Epithelial cell of proximal tubule (primary cell): ENCODE data around the genes TMED5 and DR1.

DNA sequence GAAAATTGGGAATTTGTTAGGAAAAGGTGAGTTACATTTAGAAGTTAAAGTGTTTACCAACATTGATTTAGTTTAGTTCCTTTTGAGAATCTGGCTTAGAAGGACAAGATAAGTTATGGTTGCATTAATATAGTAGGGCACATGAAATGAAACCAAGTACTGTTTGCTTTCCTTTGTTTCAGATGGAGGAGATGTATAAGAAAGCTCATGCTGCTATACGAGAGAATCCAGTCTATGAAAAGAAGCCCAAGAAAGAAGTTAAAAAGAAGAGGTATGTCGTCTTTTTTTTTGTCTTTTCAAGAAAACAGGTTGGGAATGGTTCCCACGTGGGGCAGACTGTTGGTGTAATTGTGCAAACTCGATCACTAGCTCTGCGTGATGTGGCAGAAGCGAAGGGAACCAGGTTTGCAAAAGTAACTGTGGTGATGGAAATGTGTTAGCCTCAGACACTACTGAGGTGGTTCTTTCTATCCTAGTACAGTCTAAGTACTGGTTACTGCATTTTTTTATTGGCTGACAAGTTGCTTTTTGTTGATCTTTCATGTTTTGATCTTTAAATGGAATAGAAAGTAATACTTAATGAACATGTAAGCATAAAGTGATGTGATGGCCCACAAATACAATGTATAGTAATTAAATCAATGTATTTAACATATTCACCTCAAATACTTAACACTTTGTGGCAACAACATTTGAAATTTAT lies 8.7 kb downstream of the RPL5 start:
- RAMPAGE, long total RNA, result no peak
- RRBS, result no CpG with 5 or more reads among the region's 6 CpGs

GRCh38 chr1:92923684-92924193 lies 37.5 kb downstream of the DIPK1A start:
- RAMPAGE, long total RNA, result no peak
- RRBS, result no CpG with 5 or more reads among the region's 4 CpGs

GRCh38 chr1:93080231-93080462 lies 1.1 kb downstream of the MTF2 start:
- RAMPAGE, long total RNA, result no peak
- RRBS, result no CpG with 5 or more reads among the region's 3 CpGs

DNA sequence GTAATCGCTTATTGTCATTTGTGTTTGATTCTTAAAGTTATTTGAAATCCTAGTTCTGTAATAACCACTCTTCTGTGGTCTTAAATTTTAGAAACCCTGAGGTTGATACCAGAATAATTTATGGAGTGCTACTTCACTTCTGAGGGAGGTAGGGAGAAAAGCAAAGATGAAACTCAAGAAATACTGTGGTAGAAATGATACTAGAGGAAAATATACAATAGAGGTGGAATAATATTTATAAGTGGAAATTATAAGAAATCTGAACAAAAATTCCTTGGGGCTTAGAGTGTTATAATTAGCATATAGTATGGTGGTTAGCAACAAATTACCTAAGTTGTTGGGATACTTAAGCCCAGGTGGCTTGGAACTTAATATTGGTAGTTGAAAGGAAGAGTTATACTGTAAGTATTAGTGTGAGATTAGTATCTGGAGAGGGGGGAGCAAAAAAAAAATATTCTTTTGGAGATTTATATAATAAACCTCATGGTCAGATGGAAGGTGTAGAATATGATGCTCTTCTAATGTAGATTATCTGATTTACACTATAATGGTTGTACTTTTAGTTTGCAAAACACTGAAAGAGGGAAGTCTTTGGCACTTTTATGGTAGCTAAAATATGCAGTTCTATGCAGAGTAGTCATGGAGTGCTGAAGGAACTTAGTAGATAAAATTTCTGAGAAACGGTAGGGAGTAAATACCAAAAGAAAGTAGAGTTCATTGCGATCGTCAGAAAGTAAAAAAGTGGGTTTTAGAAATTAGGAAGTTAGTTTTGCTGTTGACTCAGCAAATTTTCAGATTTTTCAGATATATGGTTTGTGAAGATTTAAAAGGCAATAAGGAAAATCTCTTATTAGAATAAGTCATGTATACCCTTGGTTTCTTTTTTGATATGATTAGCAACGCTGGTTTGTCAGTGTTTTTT lies 45.6 kb downstream of the MTF2 start:
- RAMPAGE, long total RNA, result no peak
- RRBS, result no CpG with 5 or more reads among the region's 5 CpGs

DNA sequence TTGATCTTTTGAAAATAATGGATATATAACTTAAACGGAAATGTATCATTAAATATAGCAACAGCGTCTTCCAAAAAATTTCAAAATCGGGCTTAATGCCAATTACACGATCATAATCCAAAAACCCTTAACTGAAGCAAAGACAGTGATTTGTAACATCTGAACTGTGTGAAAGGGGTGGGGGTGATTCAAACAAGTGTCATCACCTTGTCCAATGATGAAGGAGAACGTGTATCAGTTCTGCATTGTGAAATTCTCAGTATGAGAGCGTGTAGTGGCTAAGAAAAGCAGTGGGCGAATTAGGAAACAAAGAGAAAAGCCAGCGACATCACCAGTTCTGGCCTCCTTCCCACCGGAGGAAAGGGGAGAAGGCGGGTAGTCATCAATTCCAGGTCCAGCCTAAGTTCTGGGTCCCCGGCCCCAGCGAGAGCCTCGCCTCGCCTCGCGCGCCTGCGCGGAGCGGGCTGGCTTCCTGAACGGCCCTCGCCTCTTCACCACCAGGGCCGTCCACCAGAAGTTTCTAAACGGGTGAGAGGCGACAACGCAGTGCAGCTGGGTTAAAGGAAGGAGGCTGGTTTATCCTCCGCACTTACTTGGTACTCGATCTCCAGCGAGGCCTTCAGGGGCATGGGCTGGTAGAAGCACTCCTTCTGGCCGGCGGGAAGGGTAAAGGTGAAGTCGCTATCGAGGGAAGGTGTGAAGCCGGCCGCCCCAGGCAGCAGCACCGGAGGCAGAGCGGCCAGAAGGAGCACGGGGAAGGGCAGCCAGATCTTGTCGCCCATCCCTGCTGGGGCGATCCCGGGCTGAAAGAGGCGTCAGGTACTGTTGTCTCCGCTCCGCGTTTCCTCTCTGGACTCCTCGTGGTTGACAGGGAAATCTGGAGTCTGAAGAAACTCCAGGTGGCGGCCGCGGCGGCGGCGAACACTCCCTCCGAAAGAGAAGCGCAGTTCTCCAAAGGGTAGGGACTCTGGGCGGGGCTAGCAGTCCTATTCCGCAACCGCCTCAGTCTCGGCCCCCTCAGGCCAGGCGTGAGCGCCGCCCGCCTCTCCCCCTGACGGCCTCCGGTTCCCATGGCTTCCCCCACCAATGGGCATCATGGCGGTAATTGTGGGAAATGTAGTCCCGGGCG lies at the start of gene TMED5:
TMED5 (minus strand) TSS at position 953 of the 1,129 bp plus-strand sequence.
- RAMPAGE, long total RNA, result start-site peak on the minus strand centred at position 907 of the sequence, 133 bp wide, 3,077 and 237 reads in 2 replicates
- RRBS, result 1% methylated on average over 17 of the region's 67 CpGs

DNA sequence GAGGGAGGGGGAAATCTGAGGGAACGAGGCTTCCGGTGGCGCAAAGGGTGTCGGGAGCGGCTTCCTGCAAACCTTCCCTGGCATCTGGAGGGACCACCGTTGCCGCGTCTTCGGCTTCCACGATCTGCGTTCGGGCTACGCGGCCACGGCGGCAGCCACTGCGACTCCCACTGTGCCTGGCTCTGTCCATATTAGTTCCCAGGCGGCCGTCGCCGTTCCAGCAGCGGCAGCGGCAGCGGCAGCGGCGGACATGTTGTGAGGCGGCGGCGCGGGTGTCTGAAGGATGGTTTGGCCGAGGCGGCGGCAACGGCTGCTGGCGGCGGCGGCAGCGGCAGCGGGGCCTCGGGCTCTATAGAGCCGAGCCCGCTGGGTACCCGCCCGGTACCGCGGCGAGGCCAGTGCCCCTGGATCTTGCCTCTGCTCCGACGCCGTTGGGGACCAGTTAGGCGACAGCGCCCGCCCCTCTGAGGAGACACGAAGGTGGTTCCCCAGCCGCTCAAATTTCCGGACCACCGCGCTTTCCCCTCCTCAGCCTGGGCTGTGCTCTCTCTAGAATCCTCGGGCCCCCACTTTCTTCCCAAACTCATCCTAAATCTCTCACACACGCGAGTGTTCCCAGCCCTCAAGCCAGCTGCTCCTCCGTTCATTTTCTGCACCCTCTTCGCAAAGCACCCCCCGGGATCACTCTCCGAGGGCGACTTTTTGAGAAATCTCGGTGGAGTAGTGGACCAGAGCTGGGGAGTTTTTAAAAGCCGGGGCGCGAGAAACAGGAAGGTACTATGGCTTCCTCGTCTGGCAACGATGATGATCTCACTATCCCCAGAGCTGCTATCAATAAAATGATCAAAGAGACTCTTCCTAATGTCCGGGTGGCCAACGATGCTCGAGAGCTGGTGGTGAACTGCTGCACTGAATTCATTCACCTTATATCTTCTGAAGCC lies at the start of gene DR1:
DR1 (plus strand) TSS at position 41 of the 941 bp plus-strand sequence.
- RAMPAGE, long total RNA, result no peak
- RRBS, result 1% methylated on average over 8 of the region's 75 CpGs

- RAMPAGE, long total RNA, result no peak
- RRBS, result no CpG with 5 or more reads among the region's 9 CpGs
Measured at GRCh38 chr1:93579484-93580212, 102.0 kb downstream of the BCAR3 start.

DNA sequence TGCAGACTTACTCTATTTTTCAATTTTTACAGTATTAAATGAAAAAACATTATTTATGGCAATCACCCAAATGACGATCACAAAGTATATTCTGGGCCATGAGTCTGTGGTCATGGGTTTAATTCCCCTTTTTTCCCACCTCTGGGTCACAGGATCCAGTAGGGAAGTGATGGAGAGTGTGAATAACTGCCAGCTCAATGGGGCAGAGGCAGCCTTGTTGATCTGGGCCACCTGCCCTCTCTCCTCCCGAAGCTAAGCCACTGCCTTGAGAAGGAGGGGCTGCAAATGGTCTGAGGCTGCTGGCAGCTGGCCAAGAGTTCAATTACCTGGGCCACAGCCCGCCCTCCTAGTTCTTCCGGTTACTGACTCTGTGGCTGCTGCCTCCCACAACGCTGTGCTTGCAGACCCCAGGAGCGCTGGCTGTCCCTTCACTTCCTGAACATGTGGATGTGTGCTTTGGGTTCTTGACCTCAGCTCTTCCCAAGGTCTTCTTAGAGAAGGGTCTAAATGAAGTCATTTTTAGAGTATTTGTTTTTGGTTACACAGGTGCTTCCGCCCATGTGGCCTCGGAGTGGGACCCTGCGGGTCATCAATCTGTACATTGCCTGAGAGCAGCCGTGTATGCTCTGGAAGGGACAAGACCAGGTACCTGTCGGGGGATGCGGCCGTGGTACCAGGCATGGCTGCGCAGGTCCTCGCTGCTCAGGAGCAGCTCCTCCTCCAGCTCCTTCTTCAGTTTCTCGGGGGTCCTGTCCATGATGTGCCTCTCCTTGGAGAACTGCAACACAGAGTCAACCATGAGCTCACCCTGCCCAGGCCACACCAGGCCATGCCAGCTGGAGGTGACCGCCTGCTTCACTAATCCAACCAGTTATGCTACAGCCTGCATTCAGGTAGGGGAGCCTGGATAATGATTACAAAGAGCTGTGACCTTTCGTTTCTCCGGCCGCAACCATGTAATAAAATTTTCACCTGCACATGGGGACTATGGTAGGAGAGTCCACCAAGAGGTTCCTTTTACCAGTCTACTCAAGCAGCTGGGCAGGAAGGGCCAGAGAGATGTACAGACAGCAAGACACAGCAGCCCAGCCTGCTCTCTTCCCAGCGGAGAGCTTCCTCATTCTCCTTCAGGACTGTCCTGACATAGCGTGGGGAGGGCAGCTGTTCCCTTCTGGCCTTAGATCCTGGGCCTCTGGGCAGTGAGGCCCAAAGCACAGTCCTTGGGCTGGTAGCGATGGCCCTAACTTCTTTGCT lies 89.6 kb downstream of the BCAR3 start:
- RAMPAGE, long total RNA, result no peak
- RRBS, result no CpG with 5 or more reads among the region's 23 CpGs

DNA sequence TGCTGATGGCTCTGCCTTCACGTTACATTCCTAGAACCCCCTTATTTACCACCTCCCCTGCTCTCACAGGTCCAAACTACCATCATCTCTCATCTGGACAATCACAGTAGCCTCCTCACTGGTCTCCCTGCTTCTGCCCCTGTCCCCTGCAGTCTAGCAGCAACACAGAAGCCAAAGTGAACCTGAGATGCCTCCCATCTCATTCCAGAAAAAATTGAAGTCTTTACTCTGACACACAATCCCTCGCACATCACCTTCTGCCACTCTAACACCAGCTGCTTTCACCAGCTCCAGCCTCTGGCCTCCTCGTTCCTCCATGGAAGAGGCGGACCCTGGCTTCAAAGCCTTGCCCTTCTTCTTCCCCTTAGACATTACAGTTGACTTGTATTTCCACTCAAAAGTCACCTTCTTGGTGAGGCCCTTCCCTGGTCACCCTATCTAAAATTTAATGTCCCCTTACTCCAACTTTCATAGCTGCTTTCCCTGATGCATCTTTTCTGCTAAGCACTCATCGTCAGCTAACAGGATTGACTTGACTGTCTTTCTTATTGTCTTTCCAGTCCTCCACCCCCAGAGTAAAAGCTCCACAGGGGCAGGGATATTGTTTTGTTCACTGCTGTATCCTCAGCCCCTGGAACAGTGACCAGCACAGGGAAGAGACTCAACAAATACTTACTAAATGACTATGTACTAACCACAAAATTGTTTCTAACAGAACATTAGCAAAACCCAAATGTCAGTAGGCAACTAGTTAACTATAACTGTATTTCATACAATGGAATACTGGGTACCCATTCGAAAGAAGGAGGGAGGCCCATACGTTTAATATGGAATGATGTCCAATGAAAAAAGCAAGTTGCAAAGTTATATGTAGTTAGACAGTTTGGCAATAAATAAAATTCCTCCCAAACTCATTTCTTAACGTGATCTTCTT lies 53.2 kb downstream of the BCAR3 start:
- RAMPAGE, long total RNA, result no peak
- RRBS, result no CpG with 5 or more reads among the region's 8 CpGs

- RAMPAGE, long total RNA, result no peak
- RRBS, result no CpG with 5 or more reads among the region's 4 CpGs
Measured at GRCh38 chr1:93654639-93655296, 26.9 kb downstream of the BCAR3 start.

DNA sequence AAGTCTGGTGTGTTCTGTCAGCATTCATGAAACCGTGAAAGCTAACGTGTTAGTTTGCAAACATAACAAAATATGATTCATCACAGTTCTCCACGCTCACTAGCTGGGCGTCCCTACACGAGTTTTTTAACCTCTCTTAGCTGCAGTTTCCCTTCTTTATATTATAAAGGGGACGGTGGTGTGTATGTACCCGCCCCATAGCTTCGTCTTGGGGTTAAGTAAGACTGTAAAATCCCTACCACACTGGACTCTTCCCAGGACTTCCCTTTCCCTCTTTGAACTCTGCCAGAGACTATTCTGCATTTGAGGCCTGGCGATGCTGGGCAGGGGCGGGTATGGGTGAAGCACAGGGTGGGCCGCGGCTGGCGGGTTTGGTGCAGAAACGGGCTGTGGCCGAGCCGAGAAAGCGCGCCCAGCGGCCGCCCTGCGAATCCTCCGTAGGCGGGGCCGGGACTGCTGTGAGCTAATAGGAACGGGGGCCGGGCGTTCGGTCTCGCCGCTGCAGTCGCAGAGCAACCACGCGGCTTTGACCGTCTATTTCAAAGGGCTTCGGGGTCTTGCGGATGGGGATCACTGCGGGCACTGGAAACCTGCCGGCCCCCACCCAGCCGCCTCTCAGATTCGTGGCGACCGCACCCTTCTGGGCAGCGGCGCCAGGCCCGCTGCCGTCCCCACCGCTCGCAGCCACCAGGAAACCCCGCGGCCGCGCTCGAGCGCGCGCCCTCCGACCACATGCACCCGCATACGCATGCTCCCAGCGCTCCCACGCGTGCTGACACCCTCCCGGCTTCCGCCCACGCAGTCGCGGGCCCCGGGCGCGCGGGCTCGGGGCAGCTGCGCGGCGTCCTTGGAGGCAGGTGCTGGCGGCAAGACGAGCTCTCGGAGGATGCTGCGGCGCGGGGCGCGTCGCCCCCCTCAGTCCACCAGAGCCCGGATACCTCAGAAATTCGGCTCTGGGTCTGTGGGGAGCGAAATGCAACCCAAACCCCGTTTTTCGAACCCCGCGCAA lies 32.8 kb downstream of the DNTTIP2 start:
- RAMPAGE, long total RNA, result no peak
- RRBS, result 0% methylated on average over 9 of the region's 91 CpGs

DNA sequence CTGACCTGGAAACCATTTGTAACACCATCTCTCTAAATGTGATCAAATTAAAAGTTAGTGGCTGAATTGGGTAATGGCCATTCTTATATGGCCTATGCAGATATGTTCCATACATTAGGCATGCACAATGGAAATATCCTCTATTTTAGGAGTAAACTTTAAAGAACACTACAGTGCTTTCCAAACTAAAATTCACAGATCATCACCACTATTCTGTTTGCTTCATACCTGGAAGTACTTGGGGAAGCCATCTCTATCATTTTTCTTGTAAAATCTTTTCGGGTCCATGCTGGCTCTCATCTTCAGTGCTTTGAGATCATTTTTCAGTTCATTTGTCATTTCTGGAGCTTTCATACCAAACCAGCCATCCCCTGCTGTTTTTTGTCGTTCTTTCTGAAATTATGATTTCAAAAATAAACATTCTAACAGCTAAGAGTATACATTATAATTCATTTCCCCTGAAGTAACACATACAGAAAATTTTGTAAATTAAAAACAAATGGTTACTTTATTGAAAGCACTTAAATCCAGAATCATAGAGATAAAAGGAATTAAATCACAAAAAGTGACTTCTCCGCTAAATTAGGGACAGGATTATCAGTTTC lies 7.1 kb downstream of the DNTTIP2 start:
- RAMPAGE, long total RNA, result no peak
- RRBS, result no CpG with 5 or more reads among the region's 3 CpGs

DNA sequence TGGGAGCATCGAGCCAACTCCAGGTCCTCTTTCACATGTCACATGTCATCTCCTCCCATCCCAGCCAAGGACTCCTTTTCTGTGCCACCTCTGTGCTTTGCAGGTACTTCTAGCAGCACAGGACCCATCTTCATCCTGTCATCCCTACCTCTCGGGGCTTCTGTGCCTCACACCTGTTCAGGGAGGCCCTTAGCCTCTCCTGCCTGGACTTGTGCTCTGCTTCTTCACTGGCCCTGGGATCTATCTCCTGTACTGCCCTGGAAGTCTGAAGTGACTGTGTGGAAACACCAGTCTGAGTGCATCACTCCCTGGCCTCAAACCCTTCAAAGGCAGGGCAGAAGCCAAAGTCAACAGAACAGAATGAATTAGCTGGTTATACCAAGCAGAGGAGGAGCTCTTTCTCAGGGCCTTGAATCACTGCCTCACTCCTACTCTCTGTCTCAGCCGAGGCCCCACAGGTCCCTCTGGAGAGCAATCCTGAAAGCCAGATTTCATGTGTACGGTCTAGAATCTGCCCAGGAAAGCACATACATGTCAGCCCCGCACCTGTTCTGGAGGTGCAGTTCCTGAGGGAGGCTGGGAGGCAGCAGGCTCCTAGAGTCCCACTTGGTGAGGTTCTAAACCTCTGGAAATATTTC lies 98.5 kb downstream of the ABCA4 start:
- RAMPAGE, long total RNA, result no peak
- RRBS, result no CpG with 5 or more reads among the region's 5 CpGs

DNA sequence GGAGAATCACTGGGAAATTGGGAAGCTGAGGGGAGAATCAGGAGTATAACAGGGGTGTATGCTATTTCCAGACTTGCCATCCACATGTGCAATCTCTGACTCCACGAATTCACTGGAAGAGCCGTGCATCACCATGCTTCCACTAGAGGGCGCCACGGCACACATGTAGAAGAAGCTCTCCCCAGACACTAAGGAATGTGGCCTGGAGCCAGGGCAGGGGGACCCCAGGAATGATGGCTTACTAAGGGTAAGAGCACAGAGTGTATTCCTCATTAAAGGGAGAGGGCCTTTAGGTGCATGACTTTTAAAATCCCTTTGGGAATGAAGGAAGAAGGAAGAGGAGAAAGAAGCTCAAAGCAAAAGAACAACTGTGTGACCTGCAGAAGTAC lies 81.4 kb downstream of the ABCA4 start:
- RAMPAGE, long total RNA, result no peak
- RRBS, result no CpG with 5 or more reads among the region's 4 CpGs

- RAMPAGE, long total RNA, result no peak
- RRBS, result no CpG with 5 or more reads among the region's 6 CpGs
Measured at GRCh38 chr1:94093805-94094393, 27.0 kb downstream of the ABCA4 start.

- RAMPAGE, long total RNA, result no peak
- RRBS, result no CpG with 5 or more reads among the region's 2 CpGs
Measured at GRCh38 chr1:94103817-94104016, 17.2 kb downstream of the ABCA4 start.

DNA sequence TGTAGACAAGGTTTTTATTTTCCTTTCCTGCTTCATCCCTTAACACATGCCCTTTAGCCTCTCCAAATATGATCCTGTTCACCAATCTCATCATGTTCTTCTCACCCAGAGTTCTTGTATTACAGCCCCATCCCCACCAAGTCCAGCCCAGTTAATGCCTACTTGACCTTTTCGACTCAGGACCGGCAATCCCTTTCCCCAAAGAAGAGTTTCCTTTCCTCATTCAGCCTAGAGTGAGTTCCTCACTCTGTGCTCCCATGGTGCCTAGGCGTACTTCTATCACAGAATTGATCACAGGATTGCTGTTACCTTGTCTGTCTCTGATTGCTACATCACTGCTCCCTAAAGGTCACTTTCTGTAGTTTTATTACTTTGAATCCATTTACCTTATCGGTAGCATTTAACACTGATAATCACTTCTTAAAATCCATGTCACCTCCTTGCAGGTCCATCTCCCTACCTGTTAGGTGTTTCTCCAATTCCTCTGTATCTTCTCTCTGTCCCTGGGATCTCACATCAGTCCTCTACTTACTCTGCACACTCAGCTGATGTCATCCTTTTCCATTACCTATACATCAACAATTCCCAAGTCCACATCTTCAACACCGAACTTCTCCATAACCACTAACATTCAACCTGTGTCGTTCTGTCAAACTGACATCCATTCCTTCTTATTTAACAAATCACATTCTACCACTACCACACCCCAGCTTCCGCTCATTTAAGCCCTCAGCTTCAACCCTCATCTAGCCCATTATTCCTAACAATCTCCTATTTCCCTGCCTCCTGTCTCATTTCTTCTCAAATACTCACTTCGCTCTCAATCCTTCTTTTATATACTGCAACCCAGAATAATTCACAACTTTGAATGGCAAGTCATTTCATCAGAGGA lies 18.3 kb downstream of the ARHGAP29 start:
- RAMPAGE, long total RNA, result no peak
- RRBS, result no CpG with 5 or more reads among the region's 8 CpGs

DNA sequence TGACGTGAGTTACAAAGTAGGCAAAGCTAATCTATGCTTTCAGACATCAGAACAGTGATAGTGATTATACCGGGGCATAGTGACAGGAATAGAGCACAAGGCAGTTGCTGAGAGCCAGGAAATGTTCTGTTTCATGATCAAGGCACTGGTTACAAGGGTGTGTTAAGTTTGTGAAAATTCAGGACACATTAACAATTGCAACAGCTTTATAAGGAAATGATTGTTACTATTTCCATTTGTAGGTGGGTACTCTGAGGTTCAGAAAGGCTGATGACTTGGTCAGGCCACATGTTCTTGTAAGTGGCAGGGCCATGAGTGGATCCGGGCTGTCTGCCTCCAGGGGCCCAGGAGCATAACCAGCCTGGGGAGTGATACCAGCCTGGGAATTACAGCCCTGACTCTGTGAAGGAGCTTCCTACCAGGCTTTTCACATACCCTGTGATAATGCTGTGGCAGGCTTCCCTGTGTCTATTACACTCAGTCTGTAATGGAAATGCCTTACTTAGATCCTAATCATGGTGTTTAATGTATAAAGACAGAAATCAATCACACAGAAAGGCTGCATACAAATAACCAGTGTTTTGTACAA lies 59.0 kb upstream of the ABCD3 start:
- RAMPAGE, long total RNA, result no peak
- RRBS, result no CpG with 5 or more reads among the region's 3 CpGs

DNA sequence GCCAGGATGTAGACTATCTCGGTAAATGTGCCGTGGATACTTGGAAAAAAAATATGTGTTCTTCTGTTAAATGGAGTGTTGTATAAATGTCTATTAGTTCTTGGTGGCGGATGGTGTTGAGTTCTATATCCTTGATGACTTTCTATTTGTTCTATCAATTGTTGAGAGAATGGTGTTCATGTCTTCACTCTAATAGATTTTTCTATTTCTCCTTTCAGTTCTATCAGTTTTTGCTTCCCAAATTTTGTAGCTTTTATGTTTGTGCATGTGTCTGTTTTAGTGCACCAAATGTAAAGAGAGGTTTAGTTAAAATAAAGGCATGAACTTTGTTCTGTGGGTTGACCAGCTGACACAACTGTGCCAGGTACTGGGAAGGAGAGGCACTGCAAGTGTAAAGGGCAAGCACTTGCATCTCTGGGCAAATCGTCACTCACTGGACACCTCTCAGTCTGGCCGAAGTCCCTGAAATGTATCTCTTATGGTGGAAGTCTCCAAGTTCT lies 38.6 kb upstream of the ABCD3 start:
- RAMPAGE, long total RNA, result no peak
- RRBS, result no CpG with 5 or more reads among the region's 5 CpGs

DNA sequence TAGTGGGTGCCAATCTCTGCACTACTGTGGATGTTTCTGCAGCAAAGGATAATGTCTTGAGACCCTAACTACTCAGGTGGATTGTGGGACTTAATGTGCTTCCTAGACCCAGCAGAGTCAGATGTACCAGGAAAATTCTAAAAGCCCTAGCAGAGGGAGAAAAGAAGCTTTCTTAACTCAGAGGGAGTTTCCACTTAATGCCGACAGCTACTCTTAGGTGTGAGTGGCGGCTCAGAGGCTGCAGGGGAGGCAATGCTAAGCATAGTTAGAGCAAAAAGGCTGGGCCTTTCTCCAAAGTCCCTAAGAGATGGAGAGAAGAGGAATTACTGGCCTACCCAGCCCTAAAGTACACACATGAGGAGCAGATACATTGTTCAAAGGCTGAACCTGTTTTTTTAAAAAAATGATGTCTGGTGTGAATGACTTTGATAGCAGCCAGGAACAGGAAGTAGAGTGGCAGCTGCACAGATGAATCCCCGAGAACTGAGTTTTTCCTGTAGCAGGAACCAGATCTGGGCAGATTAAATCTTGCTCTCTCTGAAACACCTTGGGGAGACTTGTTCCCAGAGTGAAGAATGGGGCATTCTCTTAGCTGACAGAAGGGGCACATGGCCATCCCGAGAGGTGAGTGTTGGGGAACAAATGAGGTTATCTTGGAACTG lies 33.4 kb upstream of the ABCD3 start:
- RAMPAGE, long total RNA, result no peak
- RRBS, result no CpG with 5 or more reads among the region's 4 CpGs